Placental pericyte (primary cell): ENCODE results near the genes DAPK2 and CIAO2A.

GRCh38 chr15:62561032-62561634 is 170.8 kb downstream of the TLN2 start:
- CAGE, long polyA plus RNA = no peak

GRCh38 chr15:62647009-62647635 is 256.8 kb downstream of the TLN2 start:
- CAGE, long polyA plus RNA = no peak

GRCh38 chr15:62742313-62743175 is 300.0 kb upstream of the TPM1 start:
- CAGE, long polyA plus RNA = no peak

GRCh38 chr15:62755263-62755829 is 287.2 kb upstream of the TPM1 start:
- CAGE, long polyA plus RNA = no peak

- CAGE, long polyA plus RNA = no peak
Observed at GRCh38 chr15:62812238-62812704, 230.3 kb upstream of the TPM1 start.

- CAGE, long polyA plus RNA = no peak
Observed at GRCh38 chr15:62841921-62842651, 200.5 kb upstream of the TPM1 start.

- CAGE, long polyA plus RNA = no peak
Observed at GRCh38 chr15:62889543-62890095, 152.9 kb upstream of the TPM1 start.

DNA sequence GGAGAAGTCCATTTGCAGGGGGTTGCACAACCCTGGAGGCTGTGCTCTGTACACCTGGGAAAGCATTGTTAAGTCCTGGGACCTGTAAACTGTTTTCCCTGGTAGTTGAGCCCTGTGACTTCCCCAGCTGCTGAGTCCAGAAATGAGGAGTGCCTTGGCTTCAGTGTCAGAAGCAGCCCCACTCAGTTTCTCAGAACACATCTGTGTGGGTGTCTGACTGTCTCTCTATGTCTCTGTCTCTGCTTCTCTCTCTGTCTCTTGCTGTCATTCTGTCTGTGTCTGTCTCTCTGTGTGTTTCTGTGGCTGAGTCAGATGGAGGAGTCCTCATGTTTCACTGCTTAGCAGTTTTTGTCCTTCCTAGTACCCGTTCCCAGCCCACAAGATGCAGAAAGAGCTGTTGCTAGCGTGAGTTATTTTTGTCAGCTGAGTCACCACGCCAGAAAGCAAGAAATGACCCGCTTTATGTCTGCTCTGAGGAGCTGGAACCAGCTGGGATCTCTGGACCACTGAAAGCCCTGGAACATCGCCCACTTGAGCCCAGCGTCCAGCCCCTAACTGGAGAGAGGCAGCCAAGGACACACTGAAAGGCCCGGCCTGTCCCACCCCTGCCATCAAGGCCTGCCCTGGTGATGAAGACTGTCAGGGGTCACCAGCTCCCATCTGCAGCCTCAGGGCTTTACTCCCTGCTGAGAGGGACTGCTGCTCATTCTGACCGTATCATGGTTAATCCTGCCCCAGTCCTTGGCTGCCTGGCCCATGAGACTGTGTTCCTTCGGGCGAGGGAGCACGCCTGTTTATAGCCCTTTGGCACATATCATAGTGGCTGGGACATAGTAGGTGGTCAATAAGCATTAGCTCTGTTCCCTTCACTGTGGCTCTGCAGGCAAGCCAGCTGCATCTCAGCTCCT is 101.8 kb upstream of the TPM1 start:
- CAGE, long polyA plus RNA = no peak

DNA sequence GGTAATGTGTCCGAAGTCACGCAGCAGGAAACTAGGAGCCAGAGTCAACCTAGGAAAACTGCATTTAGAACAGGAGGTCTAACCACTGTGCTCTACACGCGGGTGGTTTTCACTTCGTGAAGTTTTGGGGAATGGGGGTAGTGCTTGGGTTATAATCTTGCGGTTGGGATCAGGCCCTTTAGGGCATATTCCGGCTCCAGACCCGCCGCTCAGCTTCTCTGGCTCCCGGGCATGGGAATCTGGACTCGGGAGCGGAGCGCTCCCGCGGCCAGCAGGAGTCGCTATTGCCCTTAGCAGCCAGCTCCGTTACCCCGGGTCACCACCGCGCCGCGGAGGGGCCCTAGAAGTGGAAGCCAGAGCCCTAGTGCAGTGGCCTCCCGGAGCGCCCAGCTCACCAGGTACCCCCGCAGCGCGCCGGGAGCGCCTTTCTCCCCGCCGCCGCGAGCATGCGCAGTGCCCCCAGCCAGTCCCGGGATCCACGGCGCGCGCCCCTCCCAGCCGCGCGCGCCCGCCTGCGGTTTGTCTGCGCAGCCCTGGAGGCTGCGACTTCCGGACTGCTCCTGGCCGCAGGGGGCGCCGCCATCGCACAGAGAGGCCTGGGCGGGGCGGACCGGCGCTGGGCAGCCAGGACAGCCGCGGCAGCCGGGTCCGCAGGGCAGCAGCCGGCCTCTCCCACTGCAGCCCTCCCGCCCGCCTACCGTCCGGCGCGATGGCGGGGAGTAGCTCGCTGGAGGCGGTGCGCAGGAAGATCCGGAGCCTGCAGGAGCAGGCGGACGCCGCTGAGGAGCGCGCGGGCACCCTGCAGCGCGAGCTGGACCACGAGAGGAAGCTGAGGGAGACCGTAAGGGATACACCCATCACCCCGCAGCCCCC is 5.6 kb downstream of the TPM1 start:
- CAGE, long polyA plus RNA = no peak

DNA sequence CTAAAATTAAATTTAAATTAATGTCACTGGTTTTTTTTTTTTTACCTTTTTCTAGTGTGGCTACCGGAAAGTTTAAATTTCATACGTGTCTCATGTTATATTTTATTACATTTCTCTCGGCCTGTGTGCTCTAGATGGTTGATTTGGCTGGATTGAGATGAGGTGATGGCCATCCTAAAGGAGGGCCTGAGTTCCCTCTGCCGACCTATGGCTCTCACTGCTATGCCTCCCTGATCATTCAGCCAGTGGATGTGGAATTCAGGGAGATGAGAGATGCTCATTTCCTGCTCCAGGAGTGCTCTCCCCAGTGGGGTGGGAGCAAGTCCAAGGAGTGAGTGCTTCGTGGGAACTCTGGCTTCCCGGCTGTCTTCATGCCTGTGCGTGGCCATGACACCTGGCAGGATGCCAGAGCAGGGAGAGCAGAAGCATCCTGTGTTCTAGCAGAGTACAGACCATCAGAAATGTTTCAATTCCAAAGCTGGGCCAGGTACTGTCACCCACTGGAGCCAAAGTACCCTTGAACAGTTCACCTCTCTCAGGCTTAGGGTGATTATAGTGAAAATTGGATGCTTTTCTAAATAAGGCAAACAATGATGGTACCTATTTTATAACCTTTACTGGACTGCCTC is 45.1 kb downstream of the APH1B start:
- CAGE, long polyA plus RNA = no peak

DNA sequence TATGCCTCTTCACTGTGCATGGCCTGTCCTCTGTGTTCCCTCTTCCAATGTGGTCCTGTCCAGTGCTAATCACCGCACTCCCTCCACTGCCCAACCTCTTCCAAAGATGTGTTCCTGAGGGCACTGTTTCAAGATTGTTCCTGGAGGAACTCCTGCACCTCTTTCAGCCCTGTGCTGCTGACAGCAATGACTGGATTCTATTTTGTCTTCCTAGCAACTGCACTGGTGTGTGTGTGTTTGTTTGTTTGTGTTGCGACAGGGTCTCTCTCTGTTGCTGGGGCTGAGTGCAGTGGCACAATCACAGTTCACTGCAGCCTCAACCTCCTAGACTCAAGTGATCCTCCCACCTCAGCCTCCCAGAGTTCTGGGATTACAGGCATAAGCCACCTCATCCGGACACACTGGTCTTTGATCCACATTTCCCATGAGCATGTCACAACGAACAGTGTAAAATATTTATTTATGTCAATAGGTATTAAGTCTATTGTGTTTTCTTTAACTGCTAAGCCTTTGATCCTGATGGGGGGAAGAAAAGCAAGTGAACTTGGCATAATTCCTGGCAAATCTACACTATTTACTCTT is 16.8 kb downstream of the CA12 start:
- CAGE, long polyA plus RNA = no peak

DNA sequence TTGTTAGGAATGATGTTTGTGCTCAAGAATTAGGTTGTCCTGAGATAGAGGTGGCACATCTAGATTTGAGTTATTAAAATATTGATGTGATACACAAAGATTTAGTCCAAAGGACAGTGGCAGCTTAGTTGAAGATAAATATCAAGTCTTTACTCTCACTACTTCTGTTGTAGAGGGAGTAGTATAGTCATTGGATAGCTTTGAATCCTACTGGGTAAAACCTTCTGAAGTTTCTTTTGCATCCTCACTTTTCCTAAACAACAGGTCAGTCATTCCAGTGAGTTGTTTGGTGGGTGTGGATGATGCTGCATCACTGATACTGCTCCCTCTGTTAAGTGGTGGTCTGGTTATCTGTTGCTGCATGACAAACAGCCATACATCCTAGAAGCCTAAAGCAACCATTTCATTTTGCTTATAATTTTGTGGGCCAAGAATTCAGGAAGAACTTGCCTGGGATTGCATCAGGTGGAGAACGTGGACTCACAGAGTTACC is 19.7 kb downstream of the USP3 start:
- CAGE, long polyA plus RNA = no peak

DNA sequence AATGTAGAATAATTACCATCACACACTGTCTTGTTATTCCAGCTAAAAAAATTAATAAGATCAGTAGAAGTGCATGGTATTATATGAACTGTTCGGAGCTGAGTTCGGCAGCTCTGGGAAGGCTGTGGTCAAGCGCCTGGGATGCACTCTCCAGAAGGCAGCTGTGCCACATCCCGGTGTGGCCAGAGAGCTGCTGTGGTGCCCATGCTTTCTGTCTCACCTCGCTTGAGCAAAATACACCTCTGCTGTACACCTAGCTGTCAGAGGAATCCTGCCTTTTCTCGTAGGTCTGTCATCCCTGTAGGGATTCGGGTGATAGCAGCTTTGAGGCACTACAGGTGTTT is 33.9 kb upstream of the FBXL22 start:
- CAGE, long polyA plus RNA = no peak

DNA sequence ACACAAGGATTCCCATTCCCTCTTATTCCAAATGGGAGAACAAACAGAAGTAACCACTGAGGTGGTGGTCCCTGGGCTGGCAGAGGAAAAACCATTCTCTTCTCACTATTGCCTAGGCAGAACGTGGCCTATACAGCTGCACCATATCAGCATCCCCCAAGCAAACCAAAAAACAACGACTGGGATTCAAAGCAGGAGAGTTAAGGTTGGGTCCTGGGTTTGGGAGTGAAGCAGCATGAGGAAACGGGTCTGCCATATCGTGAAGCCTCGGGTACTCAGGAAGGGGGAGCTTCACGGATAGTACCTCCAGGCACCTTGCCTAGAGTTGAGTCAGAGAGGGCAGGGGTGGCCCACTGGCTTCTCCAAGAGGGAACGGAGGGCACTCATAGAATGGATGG is 1.2 kb upstream of the FBXL22 start:
- CAGE, long polyA plus RNA = no peak

- CAGE, long polyA plus RNA = no peak
Observed at GRCh38 chr15:63599897-63600641, 2.9 kb downstream of the FBXL22 start.

- CAGE, long polyA plus RNA = no peak
Observed at GRCh38 chr15:63818074-63818542, 15.6 kb downstream of the HERC1 start.

DNA sequence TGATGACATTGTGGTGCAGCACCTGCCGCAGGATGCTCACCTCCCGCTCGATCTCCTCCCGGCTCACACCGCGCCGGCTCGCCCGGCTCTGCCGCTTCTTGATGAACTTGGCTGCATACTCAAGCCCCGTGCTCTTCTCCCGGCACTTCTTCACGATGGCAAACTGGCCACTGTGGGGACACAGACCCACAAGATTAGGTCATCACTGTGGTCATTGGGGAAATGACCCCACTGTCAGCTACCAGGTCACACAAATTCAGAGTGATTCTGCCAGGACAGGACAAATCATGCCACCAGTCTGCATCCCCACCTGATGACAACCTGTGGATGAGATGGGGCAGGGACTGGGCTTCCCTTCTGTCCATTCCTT is 62.7 kb downstream of the DAPK2 start:
- CAGE, long polyA plus RNA = no peak

DNA sequence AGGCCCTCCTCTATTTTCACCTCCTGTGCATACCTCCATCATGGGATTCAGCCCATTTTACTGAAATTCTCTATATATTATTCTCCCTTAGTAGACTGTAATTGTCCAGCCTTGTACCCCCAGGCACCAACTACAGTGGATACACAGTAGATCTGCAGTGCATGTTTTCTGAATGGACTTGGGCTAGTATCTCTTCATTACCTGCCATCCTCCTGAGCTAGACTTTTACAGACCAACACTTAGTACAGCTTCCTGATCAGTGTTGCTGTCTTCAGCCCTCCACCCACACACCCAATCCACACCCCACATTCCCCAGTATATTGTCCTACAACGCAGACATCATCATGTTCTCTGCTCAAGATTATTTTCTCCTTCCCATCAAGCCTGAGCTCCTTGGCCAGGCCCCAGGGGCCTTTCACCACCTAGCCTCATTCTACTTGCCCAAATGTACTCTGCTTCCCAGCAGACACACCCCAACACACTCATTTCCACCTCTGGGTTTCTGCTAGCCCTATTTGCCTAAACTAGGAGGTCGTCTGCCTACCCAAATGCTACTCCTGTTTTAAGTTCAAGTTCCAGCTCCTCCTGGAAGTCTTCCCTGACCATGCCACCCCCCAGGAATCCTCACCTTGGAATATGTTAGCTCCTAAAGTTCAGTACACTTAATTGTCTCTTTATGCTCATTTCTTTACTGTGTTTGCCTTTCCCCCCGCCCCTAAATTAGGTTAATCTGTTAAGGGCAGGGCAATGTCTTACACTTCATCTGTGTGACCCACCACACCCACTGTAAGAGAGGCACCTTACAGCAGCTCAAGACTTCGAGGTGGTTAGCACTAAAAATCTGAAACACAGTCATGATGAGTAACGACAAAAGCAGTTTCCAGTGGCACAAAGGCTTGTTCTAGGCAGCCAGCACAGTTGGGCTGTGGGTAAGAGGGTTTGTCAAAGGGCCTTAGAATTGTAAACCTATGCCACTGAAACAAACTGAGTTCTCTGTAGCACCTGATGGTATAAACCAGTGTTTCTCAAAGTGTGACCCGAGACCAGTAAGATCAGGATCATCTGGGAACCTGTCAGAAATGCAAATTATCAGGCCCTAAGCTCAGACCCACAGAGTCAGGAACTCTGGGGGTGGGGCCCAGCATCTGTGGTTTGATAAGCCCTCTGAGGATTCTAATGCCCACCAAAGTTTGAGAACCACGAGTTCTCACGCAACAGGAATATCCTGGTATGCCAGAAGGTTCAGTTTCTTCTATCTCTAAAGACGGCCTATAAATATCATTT is 36.8 kb downstream of the DAPK2 start:
- CAGE, long polyA plus RNA = no peak

GRCh38 chr15:64045686-64046945 is at the start of gene DAPK2:
DAPK2 (minus strand) TSS chr15:64046485.
- CAGE, long polyA plus RNA = no peak

GRCh38 chr15:64093527-64094468 is at the start of gene CIAO2A:
CIAO2A (minus strand) TSS chr15:64093838.
- CAGE, long polyA plus RNA = no peak